ENCODE measurements around a stretch of chr1.

DNA sequence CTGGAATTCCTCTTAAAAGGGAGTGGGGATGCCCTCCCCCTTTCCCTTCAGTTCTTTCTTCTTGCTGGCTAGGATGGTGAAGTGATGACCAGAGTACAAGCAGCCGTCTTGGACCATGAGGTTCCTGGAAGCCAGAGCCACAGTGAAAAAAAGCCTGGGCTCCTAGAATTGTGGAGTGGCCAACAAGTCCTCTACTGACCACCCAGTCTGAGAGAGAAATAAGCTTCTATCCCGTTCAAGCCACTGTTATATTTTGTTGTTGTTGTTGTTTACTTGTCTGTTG, 44.6 kb downstream of the PRAMEF20 start:
- RRBS: no CpG with 5 or more reads among the region's 2 CpGs

DNA sequence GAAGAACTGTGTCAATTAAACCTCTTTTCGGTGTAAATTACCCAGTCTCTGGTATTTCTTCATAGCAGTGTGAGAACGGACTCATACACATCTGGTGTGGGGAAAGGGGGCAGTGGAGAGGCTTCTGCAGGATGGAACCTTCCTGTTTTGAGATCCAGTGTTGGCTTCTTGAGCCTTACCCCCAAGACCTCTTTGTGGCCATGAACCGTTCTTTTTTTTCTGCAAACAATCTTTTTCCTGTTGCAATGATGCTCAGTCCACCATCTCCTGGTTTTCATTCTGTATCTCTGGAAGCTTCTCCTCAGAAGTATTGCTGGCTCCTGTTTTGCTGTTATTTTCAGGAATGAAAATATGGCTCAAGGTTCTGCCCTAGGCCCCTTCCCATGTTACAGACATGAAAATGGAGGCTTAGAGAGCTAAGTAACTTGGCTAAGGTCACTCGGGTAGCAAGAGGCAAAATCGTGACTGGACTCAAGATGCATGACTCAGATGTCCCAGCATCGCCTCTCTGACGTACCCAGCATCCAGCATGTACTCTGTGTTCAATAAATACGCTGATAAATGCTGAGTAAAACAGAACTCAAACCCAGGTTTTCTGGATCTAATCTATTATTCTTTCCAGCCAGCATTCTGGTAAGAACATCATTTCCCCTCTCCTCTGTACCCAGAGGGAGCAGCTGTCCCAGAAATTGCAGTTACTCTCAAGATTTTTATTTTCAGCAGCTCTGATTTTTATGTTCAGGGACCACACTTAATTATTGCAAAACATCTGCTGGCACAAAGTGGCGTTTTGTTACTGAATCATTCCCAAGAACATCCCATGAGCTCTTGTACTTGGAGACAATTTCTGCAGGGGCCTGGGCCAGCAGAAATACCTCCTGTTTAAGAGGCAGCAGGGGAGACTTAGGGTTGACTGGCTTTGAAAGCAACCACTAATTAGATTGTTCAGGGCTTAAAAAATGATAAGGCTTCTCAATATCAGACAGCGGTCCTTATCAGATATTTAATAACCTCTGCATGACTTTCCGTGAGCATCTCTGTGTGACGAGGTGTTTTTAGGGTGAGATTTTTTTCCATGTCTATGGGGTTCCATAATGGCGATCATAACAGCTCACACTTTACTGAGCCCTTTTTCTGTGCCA, 248.9 kb downstream of the PRDM2 start:
- RRBS: no CpG with 5 or more reads among the region's 13 CpGs

DNA sequence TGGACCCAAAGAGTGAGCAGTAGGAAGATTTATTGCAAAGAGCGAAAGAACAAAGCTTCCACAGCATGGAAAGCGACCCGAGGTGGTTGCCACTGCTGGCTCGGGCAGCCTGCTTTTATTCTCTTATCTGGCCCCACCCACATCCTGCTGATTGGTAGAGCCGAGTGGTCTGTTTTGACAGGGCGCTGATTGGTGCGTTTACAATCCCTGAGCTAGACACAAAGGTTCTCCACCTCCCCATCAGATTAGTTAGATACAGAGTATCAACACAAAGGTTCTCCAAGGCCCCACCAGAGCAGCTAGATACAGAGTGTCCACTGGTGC, 282.4 kb downstream of the PRDM2 start:
- RRBS: no CpG with 5 or more reads among the region's 7 CpGs

- RRBS: no CpG with 5 or more reads among the region's 9 CpGs
Measured at GRCh38 chr1:14304143-14305034, 294.1 kb upstream of the KAZN start.

DNA sequence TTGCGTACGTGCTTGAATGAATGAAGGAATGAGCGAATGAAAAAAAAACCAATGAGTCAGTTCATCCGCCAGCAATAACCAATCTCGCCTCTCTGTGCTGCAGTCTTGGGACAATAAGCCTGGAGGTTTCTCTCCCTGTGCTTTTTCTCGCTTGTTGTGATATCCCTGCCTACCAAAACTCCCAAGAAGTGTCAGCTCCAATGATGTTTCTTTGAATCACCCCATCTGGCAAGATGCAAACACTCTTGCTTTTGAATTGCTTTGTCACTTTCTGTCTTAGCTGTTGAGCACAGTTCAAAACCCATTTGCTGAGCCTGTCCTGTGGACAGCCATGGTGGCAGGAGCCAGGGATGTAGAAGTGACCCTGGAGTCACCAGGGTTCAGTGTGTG, 144.0 kb downstream of the KAZN start:
- RRBS: no CpG with 5 or more reads among the region's 6 CpGs

DNA sequence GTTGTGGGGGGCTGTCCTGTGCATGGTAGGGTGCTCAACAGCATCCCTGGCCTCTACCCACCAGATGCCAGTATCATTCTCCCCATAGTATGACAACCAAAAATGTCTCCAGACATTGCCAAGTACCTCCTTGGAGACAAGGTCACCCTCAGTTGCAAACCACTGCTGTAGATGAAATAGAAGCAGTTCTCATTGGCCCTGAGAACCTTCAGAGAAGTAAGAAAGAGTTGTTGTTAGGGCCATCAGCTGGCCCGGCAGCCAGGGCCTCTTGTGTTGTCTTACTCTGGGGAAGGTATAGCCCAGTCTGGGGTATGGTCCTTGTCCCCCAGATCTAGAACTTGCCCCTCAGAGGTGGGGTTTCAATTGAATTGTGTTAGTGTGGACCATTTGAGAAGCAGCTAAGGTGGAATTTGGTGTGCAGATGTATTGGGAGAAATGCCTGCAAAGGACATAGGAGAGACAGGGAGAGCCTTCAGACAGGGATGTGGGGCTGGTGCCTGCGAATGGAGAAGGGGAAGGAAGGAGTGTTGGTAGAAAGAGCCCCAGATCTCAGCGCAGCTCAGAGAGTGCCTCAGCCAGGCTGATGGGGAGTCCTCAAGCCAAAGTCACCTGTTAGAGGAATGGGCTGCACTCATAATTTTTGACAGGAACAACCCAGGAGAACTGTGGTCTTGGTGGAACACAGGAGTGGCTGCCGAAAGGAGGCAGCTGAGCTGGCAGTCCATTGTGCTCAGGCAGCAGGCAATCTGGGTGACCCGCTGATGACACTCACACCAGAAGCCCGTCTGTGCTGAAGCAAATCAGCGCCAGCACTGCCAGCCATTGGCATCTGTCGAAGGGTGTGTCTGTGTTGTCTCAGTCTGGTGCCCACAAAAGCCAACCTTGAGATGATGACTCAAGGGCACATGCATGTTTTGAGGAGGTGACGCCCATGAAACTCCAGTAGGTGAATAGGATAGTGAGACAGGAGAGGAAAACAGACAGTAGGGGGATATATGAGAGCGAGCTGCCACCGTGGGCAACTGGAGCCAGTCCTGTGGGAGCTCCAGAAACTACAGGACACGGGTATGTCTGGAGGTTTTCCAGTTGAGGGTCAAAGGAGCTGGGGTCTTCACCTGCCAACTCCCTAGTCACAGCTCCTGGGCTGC, 167.0 kb downstream of the KAZN start:
- RRBS: no CpG with 5 or more reads among the region's 12 CpGs

GRCh38 chr1:14826042-14826786, 227.7 kb downstream of the KAZN start:
- RRBS: no CpG with 5 or more reads among the region's 18 CpGs

DNA sequence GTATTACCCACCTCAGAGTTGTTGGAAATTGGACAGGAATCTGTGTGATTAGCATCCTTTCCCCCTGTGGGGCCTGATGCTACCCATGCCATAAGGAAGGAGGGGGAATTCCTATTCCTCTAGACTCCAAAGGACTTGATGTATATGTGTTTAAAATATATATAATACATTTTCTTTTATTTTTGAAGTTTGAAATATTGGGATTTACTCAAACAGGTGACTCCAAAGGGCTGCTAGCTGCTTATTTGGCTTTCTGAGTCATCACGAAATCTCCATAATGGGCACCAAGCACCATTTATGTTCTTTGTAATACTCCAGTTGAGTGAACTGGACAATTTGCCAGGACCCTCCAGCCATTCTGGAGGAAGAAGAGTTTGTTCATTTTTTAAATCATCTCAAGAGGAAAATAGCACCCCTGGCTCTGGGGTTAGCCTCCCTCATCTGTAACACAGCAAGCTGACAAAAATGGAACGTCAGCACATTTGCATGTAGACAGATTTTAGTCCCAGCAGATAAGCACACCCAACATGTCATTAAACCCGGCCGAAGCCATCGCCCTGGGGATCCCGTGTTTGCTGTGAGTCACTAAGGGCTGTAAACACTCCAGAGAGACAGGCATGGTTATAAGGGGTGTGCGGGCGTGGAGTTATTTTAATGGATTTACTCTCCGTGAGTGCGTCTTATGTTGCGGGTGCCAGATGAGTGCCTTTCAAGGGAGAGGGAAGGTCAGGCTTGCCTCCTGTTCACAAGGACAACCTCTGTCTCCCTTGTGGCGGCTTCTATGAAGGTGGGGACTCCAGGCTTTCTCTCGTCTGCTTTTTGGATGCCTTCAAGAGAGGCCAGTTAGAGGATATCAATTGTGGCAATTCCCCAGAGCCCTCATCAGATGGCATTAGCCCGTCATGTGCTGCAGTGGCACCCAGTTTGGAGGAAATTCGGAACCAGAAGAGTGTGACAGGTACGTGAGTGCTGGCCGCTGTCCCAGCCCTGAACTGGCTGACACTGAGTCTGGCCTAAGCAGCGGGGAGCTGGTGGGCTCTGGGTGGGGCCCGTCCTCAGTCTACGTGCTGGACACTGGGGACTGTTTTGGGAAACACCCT, 224.1 kb upstream of the TMEM51 start:
- RRBS: no CpG with 5 or more reads among the region's 20 CpGs

DNA sequence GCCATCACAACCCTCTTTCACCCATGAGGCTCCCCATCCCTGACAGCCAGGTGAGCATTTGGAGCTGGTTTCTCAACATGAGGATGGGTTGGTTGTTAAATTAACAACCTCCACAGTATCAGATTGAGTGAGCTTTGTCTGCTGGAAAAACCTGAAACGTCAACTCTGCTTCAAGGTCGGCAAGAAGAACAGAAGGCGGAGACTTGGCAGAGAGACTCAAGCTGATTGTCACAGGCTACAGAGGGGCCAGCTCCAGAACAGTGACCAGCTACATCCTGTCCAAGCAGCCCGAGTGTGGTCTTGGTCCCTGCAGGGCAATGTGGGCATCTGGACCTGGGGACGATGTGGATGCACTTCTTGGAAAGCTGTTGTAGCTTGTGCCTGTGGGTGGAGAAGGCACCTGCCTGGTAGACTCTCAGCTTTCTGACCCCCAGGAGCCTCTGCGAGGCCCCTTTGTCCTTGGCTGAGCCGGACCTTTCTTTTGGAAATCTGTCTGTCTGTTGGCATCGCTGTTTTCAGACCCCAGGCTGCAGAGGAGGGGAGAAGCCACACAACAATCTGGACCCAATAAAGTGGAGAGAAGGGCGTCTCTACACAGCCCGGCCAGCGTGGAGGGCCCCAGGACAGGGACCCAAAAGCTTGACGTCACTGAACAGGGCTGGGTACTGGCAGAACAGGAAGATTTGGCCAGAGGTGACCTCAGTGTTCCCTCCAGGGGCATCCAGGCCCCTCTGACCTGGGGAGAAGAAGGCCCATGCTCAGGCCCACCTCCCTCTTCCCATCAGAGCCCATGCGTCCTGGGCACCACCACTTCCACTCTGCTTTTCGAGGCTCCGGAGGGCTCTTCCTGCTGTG, 36.4 kb upstream of the TMEM51 start:
- RRBS: no CpG with 5 or more reads among the region's 15 CpGs

- RRBS: 16% methylated on average over 30 of the region's 81 CpGs
Measured at GRCh38 chr1:15154025-15155116, 824 bp downstream of the TMEM51 start.

DNA sequence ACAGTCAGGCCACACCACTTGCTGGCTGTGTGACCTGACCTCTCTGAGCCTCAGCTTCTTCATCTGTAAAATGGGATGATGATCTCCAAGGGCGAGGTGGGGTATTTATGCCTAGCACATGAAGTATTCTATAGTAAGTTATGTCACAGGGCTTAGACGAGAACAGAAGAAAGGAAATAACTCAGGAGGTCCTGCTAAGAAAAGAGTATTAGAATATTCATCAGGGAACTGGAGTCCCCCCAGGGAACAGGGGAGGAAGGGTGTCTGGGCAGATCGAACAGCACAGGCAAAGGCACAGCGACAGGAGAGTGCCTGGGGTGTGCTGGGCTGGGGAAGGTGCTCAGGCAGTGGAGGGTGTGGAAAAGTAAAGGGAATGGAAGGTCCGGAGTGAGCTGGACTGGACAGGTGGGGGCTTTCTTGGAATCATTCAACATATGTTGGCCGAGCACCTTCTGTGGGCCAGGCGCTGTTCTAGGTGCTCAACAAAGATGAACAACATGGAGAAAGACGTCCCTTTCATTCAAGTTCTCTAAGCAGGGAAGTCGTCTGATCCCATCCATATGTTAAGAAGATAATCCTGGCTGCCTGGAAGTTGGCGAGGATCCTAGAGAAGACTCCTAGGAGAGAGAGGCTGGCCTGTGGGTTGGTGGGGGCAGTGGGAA, 1.9 kb downstream of the TMEM51 start:
- RRBS: no CpG with 5 or more reads among the region's 10 CpGs

DNA sequence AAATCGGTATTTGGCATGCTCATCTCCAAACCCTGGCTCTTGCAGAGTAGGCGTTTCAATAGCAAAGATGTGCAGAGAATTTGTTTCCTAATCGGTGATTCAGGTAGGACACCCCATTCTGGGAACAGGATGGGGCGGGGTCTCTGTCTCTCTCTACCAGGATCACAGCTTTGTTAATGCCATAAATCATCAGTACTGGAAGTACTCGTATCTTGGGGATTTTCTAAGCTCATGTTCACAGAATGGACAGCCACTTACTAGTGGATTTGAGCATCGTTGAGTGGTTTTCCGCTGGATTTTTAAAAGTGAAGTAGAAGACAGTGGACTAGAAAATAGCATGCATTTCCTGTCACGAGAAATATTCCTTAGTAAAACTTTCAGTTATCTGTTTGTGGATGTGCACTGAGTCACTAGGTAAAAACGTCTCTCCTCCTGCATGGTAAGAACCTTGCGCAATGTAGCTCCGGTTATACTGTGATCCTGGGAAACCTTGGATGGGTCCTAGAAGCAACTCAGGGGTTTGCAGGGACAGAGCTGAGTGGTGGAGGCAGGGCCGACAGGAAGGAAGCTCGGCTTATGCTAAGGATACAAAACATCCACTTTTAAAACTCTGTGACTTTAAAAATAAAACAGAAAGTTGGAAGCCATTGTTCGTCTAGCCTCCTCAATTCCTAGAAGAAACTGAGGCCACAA, 5.2 kb downstream of the TMEM51 start:
- RRBS: no CpG with 5 or more reads among the region's 14 CpGs

GRCh38 chr1:15206683-15207960, 39.9 kb upstream of the FHAD1 start:
- RRBS: no CpG with 5 or more reads among the region's 29 CpGs

DNA sequence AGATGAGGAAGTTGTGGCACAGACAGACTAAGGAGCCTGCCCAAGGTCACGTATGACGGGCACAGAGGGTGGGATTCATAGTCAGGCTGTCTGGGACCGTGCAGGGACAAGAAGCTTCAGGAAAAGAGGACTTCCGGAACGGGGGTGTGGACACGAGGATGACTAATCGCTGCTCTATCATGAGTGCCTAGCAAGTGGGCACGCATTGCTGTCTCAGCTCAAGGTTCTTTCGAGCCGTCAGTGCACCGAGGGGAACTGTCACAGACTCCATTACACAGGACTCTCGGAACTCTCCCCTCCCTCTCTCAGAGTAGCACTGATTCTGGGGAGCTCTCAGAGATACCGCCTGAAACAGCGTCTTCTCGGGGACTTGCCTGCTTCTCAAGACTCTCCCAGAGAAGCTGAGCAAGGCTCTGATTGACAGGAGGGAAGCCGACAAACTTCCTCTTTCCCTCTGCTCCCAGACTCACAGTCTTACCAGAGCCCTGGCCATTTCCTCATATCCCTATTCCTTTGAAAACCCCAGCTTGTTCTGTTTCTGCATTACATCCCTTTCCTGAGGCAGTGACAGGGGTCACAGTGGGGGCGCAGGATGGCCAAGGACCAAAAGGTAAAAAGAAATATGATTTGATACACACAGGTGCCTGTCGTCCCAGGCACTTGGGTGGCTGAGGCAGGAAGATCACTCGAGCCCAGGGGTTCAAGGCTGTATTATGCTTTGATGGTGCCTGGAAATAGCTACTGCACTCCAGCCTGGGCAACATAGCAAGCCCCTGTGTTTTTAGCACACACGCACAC, 14.4 kb downstream of the FHAD1 start:
- RRBS: no CpG with 5 or more reads among the region's 20 CpGs

DNA sequence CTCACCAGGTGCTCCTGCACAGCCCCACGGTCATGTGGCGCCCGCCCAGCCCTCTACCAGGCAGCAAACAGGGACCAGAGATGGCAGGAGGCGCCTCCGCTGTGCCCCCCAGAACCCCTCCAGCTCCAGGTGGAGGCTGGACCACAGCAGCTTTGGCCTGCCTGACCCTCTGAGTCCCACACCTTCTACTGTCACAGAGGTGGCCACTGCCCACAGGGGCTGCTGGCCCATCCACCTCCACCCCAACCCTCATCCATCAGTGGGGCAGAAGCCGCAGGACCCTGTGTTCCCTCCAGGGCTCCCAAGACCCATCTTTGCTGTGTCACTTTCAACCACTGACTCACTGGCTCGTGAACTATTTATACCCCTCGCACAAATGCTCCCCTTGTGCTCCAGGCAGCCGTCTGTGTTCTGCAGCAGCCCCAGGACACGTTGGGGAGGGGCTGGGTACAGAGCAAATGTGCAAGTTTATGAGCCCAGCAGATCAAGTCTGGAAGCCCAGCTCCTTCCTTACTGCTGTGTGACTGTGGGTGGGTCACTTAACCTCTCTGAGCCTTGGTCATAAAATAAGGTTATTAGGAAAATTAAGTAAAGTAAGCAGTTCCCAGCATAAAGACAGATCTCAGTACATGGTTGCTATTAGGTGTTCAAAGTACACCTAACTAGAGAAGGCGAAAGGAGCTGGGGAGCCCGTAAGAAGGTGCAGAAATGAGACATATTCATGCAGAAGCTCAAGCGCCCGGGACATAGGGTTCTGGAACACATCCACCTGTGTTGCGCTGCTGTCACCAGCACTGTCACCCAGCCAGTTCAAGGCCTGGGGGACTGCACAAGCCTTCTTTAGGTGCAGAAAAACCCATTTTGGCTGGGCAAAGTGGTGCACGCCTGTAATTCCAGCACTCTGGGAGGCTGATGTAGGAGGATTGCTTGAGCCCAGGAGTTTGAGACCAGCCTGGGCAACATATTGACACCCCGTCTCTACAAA, 13.6 kb downstream of the EFHD2 start:
- RRBS: no CpG with 5 or more reads among the region's 17 CpGs

DNA sequence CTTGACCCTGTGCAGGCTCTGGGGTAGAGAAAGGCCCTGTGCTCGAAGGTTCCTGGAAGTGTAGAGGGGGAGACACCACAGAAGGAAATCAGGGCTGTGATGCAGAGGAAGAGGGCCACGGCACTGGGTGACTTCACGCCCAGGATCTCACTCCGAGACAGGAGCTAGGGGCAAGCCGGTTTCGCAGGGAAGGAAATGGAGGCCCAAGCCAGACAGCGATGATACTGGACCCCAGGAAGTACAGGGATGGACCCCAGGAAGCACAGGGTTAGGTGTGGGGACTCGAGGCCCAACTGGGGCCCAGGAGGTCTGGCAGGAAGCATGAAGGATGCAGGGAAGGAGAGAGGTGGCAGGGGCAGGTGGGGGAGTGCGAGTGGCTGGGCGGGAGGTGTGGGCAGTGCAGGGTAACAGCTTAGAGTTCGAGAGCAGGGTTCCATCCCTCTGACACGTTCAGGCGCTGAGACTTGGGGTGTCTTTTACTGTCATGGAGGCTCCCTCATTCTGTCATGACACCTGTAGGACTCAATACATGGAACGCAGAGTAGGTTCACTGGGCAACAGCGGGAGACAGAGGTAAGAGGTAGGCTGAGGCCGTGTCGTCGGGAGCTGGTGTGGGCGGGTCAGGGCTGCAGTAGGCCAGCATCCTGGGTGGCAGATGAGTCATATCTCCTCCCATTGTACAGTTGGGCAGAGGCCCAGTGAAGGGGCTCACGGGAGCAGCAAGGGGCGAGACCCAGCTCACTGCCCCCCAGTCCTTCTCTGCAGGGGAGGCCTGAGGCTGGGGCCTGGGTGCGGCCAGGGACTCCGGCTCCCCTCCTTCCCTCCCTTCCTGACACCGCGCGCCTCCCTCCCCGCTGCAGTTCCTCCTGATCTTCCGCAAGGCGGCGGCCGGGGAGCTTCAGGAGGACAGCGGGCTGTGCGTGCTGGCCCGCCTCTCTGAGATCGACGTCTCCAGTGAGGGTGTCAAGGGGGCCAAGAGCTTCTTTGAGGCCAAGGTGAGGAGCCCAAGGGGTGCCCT, 11.6 kb upstream of the CTRC start:
- RRBS: 95% methylated on average over 4 of the region's 36 CpGs

- RRBS: no CpG with 5 or more reads among the region's 7 CpGs
Measured at GRCh38 chr1:15431011-15431392, 7.2 kb upstream of the CTRC start.

DNA sequence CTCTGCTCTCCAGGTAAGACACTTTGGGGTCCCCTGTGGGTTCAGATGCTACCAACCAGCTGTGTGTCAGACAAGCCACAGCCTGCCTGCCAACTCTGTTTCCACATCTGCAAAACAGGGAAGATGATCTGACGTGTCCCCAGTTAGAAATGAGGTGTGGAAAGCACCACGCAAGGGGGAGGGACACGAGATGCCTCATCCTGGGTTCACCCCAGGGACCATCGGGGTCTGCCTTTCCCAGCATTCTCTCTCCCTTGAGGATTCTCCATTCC, 283 bp downstream of the CTRC start:
- RRBS: no CpG with 5 or more reads among the region's 4 CpGs

DNA sequence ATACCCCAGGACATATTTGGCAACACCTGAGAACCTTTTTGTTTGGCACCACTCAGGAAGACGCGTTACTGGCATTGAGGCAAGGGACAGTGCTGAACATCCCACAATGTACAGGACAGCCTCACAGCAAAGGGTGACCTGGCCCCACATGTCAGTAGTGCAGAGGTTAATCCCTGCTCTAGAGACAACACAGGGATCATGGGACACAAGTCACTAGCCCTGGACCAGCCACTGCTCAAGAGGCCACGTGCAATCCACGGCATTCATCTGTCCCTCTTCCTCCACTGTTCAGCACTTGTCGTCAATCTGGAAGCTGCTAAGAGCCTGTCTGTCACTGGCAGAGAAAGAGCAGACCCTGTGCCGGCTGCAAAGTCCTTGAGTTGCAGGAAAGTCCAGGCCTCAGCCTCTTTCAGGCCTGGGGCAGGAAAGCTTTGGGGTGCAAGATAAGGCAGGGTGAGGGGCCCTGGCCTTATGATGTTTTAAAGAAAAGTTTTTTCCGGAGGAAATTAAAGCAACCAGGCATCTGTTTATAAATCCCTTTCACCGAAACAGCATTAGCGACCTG, 16.7 kb downstream of the CELA2B start:
- RRBS: no CpG with 5 or more reads among the region's 9 CpGs

DNA sequence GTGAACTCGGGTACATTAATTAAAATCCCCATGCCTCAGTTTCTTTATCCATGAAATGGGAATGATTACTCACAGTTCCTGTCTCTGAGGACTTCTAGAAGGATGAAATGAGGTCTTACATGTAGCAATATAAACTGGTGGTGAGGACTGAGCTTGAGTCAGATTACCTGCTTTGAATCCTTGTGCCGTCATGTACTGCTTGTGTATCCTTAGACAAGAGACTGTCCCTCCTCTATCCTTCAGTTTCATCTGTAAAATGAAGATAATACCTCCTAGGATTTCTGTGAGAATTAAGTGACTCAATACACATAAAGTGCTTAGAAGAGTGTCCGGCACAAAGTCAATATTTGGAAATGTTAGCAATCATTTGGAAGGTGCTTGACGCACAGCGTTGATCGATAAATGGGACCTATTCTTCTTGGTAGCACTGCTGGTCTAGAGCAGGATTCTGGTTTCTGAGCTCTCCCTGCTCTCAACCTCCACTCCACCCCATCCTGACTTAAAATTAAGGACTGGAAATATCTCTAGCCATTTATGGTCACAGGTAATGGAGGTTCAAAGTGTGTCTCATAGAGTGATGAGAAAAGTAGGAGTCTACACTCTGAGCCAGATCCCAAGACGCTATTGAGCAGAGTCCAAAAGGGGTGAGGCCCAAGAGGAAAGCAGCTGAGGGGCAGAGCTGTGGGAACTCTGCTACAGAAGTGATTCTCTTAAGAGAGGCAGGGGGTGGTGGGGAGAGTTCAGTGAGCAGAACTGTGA, 11.5 kb upstream of the DDI2 start:
- RRBS: no CpG with 5 or more reads among the region's 7 CpGs

All from SK-N-MC (cell line).